Islet of Langerhans (tissue), 1 donor: ENCODE measurements around a stretch of chr2.

DNA sequence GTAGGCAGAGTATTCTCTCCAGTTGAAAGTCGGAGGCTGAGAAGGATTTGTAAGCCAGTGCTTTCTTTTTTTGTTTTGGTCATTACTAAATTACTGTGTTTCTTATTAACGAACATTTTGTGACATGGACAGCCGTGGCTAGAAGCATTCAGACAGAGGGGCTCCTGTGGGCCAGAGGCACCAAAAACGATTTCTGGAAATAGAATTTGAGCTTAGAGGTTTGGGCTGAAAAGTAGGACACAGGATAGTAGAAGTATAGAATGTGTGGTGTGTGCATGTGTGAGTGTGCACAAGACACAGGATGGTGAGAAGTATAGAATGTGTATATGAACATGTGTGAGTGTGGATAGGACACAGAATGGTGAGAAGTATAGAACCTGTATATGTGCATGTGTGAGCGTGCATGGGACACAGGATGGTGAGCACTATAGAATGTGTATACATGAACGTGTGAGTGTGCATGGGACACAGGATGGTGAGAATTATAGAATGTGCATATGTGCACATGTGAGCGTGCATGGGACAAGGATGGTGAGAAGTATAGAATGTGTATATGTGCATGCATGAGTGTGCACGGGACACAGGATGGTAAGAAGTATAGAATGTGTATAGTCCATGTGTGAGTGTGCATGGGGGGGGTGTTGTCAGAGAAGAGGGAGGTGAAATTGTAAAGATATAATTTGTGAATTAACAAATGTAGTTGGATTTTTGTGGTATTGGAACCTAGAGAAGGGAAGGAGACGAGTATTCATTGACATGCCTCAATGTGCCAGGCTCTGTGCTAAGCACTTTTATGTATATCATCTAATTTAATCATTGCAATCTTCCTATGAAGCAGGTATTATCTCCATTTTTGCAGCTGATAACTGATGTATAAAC lies 275.3 kb downstream of the PRKCE start:
- RRBS: no CpG with 5 or more reads among the region's 9 CpGs

DNA sequence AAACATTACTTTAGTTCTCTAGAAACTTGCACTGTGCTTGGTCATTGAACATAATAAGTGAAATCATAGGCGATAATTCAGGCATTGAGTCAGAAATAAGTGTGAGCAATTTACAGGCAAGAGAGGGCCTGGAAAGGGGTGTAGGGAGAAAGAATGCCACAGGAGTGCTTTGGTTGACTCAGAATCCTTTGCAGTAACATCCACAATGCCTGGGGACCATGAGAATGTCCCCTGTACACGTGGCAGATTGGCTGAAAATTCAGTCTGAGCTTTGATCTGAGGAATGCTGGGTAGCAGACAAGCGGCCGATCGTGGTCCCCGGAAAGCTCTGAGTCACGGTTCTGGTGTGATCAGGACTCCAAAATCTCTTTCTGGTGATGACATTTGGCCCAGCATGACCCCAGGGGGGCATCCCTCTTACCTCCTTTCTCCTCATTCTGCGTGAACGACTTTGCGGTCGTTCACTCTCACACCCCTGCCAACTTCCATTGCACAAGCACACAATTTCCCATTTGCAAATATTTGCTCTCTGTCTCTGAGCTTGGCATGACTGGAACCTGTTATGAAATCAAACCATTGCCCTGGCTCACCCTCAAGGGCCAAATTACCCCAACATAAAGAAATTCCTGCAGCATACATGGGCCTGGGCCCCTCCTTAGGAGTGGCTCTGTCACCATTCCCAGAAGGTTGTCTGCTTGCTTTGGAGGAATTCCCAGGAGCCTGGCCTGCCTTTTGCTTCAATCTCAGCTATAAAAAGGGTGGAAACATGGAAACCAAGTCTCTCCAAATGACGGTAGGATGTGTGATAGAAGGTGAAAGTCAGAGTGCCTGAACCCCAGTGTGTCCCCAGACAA lies 305.0 kb upstream of the EPAS1 start:
- RRBS: no CpG with 5 or more reads among the region's 12 CpGs

GRCh38 chr2:46001330-46002032 lies 295.7 kb upstream of the EPAS1 start:
- RRBS: no CpG with 5 or more reads among the region's 8 CpGs

GRCh38 chr2:46135770-46136496 lies 161.3 kb upstream of the EPAS1 start:
- RRBS: no CpG with 5 or more reads among the region's 7 CpGs

DNA sequence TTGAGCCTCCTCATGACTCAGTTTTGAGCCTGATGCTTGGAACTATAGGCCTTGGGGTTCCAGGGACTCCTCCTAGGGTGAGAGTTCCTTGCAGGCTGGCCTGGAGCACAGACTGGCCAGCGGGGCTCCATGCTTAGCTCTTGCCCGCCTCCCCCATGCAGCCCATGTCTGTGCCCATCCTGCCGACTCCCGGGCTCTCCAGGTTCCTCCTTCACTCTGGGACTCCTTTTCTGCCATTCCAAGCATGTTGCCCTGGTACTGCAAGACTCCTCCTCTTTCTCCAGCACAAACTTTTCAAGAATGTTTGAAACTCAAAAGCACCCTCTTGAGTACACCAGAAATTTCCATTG lies 108.9 kb upstream of the EPAS1 start:
- RRBS: no CpG with 5 or more reads among the region's 4 CpGs

DNA sequence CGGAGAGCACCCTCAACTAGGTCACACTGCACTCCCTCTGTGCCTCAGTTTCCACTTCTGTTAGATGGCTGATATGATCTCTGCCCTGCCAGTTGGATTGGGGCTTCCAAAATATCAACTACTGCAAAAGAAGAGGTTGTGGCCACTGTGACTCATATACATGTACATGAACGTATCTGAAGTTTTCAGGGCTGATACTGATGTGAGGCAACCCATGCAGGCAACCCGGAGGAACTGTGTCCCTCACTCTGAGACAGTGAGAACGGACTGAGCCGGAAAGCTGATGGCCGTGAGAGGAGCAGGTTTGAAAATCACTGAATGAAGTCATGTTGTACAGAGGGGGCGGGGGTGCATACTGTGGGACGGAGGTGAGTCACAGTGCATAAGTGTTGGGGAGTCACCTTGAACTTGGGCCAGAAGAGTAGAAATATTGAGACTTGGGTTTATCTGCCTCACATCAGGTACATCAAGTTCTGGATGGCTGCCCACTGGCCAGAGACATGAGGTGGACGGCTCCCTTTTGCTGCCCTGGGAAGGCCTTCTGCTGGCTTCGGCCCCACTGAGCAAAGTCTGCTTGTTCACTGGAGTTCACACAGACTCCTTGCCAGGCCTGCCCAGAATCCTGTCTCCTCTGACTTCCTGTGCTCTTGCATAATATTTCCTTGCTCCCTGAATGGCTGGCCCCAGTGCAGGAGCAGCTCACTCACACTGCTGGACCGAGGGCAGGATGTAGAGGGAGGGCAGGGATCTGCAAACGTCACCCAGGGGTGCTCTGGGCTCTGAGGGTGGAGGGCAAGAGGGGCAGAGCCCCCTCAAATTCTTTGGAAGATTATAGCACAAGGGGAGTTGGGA lies 18.0 kb downstream of the EPAS1 start:
- RRBS: 27% methylated on average over 3 of the region's 12 CpGs

DNA sequence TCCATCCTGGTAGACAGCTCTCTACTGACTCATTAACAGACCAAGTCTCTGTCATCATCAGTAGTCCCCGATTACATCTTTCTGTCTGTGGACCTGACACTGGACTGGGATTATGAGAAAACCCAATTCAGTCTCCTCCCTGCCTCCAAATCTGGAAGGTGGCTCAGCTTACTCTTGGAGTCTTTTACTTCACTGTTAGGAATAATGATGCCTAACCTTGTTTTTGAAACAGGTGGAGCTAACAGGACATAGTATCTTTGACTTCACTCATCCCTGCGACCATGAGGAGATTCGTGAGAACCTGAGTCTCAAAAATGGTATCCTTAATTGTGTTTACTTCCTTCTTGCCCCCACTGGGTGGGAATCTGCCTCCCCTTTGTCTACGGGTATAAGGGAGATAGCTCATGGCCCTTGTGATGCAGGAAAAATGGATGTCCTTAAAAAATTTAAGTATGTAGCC lies 59.3 kb downstream of the EPAS1 start:
- RRBS: no CpG with 5 or more reads among the region's 4 CpGs

DNA sequence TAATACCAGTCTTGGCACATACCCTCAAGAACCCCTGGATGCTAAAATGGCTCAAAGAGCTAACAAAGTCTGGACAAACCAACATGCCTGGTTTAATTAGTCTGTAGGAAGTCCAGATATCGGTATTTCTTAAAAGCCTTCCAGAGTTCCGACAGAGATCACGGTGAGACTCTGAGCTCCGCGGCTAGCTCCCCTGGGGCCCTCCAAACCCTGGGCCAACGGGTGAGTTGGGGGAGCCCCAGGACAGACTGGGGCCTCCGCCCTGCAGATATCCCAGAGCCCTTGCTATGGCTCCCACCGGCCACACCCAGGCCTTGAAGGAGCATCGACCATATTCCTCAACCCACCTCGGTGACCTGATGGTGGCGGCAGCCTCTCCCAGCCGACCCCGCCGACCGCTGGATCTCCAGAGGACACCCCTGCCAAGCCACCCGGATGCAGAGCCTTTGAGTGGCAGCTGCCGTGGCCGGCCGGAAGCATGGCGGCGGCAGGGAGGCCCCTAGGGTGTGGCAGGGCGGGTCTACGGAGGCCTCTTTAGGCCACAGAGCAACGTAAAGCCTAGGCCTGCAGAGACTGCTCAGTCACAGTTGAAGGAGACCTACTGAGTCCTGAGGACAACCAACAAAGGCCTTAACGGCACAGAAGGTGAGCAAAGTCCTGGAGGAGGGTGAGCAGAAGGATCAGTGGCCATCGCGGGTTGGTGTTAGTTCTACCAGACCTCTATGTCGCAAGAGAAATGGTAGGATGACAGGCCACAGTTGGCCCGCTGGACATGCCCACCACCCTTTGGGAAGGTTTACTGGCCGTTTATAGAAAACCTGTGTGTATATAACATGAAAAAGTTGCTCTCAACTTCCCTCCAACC lies 113.4 kb upstream of the RHOQ start:
- RRBS: 100% methylated on average over 2 of the region's 30 CpGs

GRCh38 chr2:46461804-46462269 lies 80.5 kb upstream of the RHOQ start:
- RRBS: no CpG with 5 or more reads among the region's 7 CpGs

DNA sequence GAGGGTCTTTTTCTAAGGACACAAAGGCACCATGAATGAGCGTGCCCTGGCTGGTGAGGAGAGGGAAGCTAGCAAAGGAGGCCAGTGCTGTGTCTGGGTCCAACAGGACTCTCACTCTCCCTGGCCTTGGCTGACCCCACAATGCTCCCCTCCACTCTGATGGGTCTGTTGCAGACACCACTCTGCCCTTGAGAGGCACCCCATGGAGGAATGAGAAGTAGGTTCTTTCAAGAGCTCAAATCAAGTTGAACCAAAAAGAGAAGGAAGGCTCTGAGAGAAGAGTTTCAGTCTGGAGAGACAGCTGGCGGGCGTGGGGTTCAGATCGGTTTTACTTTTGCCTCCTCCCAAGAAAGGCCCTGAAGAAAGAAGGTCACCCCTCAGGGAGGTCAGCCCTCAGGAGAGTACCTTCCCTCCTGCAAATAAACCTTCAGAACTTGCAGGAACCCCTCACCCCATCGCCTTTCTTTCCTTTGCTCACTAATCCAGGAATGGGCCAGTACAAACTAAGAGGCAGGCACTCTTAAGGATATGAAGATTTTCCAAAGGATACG lies 44.5 kb upstream of the RHOQ start:
- RRBS: no CpG with 5 or more reads among the region's 6 CpGs

DNA sequence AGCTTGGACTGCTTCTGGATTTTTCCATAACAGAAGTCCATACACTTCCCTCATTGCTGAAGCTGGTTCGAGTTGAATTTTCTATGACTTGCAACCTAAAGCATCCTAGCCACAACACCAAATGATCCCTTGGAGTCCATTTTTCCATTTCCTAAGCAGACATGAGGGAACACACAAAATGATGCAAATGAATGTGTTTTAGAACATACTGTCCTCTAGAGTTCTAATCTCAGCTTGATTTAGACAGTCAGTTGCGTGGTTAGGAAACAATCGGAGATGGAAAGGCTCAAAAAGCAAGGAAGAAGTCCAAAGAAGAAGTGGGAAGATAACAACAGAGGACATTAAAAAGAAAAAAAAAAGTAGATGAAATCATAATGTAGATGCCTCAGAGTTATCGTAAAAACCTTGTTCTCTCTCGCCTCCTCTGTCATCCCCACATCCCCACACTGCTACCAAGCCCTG lies 4.6 kb upstream of the RHOQ start:
- RRBS: no CpG with 5 or more reads among the region's 5 CpGs

DNA sequence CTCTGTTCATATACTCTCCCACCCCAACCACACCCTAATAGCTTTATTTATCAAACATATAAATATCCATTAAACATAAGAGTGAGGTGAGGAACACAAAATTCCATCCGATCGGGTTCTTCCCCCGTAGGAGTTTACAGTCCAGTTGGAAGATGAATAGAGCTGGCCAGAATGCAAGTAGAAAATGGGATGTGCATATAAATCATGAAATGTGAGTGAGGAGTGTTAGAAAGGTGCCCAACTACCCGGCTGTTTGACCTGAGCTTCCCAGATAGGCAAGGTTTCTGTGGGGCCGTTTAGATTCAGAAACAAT lies 14.1 kb upstream of the ATP6V1E2 start:
- RRBS: no CpG with 5 or more reads among the region's 5 CpGs

DNA sequence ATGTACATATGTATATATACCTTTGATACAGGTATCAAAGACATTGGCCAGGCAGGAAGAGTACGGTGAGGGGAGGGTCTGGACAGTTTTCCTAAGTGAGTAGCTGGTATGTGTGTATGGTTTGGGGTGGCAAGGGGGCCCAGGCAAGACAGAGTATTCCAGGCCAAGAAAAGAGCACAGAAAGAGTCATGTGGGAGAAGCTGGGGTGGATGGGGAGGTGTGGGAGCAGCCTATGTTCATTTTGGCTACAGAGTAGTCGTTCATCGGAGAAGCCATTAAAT lies 18.8 kb upstream of the ATP6V1E2 start:
- RRBS: no CpG with 5 or more reads among the region's 3 CpGs

GRCh38 chr2:46634847-46635304 lies 17.9 kb downstream of the CRIPT start:
- RRBS: no CpG with 5 or more reads among the region's 2 CpGs

DNA sequence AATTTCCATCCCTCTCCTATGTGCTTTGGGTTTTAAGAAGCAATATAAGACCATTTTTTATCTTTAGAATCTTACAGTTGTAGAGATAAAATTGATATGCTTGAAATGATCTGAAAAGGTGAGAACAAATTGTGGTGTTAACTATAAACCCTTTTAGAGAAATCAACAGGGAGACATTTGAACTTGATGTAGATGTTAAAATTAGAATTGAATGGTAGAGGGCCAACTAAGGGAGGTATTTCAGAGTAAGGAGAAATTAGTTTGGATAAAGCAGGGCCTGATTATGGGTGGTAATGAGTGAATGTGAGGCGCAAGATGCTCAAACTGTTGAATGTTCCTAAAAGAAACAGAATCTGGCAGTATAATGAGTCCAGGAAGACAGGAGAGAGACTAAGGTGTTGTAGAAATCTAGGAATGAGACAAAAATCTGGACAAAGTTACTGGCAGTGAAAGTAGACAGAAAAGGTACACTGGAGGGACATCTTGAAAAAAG lies 38.8 kb downstream of the SOCS5 start:
- RRBS: no CpG with 5 or more reads among the region's 1 CpG

DNA sequence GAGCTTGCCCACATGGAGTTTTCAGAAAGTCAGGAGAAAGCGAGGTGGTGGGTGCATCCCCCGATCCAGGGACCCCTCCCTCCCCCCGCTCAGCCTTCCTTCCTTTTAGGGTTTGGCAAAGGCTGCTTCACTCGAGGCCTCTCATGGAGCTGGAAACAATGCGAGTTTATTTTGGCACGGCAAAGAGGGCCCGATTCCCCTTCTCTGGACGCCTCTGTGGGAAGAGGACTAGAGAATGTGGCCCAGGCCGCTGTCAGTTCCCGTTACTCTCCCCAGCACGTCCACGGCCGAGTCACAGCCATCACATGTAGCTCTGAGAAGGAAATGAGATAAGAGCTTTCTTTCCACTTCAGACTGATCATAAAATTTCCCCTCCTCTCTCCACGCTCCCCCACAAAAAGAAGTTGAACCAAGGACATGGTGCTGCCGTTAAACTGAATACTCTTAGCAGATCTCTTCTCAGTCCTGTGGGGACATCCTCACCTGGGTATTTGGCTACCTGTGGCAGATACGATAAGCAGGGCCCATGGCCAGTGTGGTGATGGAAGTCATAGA lies 101.5 kb downstream of the MCFD2 start:
- RRBS: no CpG with 5 or more reads among the region's 16 CpGs

GRCh38 chr2:46858435-46859316 lies 56.9 kb downstream of the MCFD2 start:
- RRBS: no CpG with 5 or more reads among the region's 12 CpGs

GRCh38 chr2:46964976-46965737 lies 24.1 kb downstream of the TTC7A start:
- RRBS: no CpG with 5 or more reads among the region's 11 CpGs

DNA sequence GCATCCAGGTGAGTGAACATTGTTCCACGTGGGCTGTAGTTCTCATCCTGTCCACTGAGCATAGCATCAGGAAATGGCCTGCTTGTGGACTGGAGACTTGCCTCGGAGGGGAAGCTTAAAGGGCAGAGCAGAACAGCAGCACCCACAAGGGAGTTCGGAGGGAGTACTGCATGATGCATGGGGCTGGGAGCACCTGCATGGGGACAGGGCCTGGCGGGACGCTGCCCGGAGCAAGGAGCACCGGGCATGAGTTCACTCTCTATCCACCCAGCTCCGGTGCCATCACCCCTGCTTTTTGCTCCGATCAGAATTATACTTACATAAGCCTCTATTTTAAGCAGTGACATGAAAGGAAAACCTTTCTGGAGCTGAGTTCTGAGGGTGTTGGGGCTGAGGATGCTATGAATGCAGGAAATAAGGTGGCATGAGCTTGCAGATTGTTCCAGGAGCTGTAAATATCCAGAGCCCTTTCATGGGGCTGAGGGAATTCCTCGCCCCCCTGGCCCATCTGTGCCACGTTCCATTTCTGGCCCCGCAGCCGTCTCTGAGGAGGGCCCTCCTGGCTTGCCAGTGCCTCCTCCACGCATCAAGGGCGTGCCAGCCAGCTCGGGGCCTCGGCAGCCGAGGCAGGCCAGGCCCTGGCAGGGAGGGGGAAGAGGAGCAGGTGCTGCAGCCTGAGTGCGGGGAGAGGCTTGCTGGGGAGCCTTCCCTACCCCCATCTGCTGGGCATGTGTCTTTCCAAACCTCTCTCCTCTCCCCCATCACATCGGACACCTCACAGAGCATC lies 66.2 kb downstream of the TTC7A start:
- RRBS: no CpG with 5 or more reads among the region's 20 CpGs

DNA sequence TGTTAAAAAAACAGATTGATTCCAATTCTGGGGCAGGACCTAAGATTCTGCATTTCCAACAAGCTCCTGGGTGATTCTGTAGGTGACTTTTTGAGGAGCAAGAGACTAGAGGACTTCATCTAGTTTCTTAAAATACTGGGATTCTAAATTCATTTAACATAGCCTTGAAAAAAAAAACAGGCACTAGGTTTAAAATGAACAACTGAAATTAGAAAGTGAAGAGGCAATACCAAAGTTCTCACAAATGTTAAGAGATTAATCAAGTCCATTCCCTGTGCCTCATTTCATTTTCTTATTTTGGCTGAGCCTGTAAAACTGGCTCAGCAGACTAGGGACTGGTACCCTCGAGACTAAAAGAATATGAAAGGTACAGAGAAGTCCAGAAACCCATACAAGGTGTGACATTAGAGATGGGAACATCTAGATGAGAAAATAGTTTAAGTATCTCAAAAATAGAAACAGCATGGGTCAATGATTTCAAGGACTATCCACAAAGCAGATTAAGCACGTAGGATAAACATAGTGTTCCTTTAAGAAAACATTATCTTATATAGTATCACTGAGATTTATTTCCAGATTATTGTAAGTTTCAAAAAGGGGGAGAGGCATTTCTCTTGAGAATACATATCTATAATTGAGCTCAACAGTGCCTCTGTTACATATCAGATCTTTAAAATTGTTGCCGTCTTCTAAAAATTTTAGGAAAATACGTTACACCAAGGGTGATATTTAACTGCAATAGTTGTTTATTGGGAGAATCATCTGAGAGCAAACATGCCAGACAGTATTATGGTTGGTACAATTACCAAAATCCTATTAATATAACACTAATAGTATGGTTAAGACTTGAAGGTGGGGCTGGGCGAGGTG lies 2.4 kb upstream of the STPG4 start:
- RRBS: no CpG with 5 or more reads among the region's 5 CpGs